Subcutaneous adipose tissue (tissue), 3 donors: Measurements from ENCODE around the genes CSK and ULK3.

- PRO-cap, result unidirectional peak, minus-strand start at chr15:74726444; unidirectional peak, minus-strand start at chr15:74726564
- RAMPAGE, long total RNA, 3 experiments, result no peak in any of the 3 experiments
Measured at GRCh38 chr15:74726290-74727218, 1.2 kb upstream of the CYP1A1 start.

GRCh38 chr15:74752425-74753440 lies 4.1 kb downstream of the CYP1A2 start:
- PRO-cap, result no peak
- RAMPAGE, long total RNA, 3 experiments, result no peak in any of the 3 experiments

DNA sequence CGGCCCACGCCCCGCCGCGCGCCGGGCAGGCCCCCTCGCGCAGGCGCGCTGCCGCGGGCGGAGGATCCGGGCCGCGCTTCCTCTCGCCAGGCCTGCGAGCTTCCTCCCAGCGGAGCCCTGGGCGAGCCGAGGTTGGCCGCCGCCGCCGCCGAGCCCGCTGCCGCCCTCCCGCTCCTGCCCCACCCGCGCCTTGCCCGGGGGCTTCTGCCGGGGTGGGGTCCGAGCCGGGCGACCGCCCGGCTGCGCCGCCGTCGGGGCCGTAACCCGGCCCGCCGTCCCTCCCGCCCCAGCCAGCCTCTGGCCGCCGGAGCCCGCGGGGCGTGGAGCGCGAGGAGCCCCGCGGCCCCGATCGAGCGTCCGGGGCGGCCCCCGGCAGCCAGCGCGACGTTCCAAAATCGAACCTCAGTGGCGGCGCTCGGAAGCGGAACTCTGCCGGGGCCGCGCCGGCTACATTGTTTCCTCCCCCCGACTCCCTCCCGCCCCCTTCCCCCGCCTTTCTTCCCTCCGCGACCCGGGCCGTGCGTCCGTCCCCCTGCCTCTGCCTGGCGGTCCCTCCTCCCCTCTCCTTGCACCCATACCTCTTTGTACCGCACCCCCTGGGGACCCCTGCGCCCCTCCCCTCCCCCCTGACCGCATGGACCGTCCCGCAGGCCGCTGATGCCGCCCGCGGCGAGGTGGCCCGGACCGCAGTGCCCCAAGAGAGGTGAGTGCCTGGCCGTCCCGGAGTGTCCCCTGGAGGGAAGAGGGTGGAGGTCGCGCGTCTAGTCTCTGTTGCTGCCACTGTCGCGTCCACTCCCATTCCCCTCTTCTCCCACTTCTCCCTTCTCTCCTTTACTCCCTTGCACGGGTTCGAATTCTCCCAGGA lies at the start of gene CSK:
Gene CSK (plus strand): TSS at position 63 of the 865 bp plus-strand sequence.
- PRO-cap, result unidirectional peak, plus-strand start at position 42 of the sequence; unidirectional peak, minus-strand start at position 431 of the sequence
- RAMPAGE, long total RNA, 3 experiments, result start-site peak on the plus strand in 2 of 3 experiments, centred at positions 73 to 530 of the sequence, 5 to 9 reads per replicate

GRCh38 chr15:74784474-74785267 lies 2.8 kb downstream of the CSK start:
- PRO-cap, result no peak
- RAMPAGE, long total RNA, 3 experiments, result no peak in any of the 3 experiments

- PRO-cap, result no peak
- RAMPAGE, long total RNA, 3 experiments, result no peak in any of the 3 experiments
Measured at GRCh38 chr15:74788262-74789267, 6.7 kb downstream of the CSK start.

DNA sequence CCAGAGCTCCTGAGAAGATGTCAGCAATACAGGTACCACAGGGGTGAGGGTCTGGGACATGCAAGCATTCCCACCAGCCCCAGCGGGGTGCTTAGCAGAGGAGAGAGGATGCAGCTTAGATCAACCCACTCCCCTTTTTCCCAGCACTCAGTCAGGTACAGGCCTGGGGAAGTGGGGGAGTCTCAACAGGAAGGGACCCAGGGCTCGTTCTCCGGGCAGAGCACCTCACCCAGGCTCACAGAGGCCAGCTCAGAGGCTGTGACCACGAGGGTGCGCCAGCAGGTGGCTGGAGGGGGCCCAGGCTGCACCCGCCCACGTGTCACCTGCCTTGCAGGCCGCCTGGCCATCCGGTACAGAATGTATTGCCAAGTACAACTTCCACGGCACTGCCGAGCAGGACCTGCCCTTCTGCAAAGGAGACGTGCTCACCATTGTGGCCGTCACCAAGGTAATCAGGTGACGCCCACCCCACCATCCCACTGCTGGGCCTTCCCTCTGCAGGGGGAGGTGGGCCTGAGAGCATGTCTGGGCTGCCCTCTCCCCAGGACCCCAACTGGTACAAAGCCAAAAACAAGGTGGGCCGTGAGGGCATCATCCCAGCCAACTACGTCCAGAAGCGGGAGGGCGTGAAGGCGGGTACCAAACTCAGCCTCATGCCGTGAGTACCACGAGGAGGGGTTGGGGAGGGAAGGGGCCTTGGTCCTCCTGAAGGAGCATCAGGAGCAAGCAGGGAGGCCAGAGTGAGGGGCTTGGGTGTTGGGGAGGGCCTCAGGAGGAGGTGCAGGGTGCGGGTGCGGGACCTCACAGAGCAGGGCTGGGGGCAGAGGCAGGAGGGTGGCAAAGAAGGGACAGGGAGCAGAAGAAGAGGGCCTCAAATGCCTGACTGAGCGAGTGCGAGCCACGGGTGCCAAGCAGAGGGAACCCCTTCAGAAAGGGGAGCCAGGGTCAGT lies 14.1 kb upstream of the LMAN1L start:
- PRO-cap, result no peak
- RAMPAGE, long total RNA, 3 experiments, result no peak in any of the 3 experiments

DNA sequence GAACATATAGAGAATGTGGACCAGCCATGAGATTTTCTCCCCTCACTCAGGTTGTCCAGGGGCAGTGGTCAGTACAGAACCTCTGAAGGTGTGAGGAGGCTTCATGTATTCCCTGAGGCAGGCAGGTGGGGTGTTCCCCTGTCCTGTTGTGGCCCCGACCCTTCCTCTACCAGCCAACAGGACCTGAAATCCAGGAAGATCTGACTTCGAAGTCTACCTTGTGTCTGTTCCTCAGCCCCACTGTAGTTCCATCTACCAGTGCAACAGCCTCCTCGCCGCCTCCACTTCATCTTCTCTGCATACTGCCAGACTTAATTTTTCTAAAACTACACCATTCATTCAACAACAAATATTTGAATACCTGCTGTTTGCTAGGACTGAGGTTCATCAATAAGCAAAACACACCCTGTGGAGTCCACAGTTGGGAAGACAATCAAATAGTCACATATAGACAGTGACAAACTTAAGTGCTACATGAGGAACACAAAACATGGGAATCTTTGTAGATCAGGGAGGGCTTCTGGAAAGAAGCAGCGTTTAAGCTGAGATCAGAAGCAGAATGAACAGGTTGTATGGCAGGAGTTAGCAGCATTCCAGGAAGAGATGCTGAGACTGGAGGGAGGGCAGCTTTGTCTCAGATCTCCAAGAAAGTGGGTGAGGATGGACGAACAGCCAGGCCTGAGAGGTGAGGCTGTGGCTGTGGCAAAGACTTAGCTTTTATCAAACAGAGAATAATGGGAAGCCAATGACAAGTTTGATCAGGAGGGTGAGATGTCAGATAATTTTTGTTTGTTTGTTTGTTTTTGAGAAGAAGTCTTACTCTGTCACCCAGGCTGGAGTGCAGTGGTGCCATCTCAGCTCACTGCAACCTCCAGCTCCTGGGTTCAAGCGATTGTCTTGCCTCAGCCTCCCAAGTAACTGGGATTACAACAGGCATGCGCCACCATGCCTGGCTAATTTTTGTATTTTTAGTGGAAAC lies 8.5 kb upstream of the LMAN1L start:
- PRO-cap, result no peak
- RAMPAGE, long total RNA, 3 experiments, result no peak in any of the 3 experiments

DNA sequence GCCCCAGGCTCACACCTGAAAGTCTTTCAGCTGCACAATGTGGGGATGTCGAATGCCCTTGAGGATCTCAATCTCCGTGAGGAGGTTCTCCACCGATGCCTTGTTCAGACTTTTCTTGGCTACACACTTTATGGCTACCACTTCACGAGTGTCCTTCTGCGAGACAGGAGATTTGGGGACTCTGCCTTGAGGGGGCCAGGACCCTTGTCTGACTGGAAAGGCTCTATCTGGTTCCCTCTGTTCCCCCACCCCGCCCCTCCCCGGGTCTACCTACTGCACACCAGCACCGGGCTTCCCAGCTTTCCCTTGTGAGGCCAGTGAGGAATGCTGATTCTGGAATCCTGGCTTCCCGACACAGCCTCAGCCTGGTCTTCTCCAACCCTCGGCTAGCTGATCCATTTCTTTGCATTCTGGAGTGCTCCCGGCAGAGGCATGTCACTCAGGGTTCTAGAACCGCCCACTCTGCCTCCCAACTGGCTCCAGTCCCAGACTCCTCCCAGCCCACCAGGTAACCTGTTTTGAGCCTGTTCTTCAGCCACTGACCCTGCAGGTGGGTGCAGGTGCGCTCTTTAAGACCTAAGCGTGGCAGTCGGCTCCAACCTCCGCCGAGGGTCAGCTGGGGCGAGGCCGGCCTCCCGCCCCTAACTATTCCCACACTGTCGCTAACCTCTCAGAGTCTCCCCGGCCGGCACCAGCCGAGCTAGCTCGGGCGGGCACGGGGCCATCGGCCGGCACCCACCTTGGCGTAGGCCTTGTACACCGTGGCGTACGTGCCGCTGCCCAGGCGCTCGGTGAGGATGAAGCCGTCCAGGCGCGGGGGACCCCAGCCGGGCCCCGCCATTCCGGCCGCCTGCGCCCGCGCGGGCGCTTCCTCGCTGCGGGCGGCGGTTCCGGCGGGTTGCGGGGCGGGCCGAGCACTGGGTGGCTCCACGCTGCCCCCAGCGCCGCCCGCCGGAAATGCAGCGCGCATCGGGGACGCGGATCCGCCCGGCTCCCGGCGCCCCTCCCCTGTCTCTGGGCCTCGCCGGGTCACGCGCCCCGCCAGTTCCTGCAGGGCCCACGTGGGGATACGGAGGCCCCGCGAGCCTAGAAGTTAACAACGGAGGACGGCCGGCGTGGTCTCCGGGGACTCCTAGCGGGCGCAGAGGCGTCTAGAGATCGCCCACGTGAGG lies at the start of gene ULK3:
Gene ULK3 (minus strand): TSS at position 892 of the 1,172 bp plus-strand sequence.
- PRO-cap, result bidirectional peak, plus-strand start at position 1,089 of the sequence, minus-strand start at position 874 of the sequence
- RAMPAGE, long total RNA, 3 experiments, result no peak in any of the 3 experiments

- PRO-cap, result no peak
- RAMPAGE, long total RNA, 3 experiments, result start-site peak on the plus strand in 1 of 3 experiments, at chr15:75067147-75067350 at its widest, 5 reads per replicate
Measured at GRCh38 chr15:75067160-75067476, 43.7 kb downstream of the PPCDC start.

DNA sequence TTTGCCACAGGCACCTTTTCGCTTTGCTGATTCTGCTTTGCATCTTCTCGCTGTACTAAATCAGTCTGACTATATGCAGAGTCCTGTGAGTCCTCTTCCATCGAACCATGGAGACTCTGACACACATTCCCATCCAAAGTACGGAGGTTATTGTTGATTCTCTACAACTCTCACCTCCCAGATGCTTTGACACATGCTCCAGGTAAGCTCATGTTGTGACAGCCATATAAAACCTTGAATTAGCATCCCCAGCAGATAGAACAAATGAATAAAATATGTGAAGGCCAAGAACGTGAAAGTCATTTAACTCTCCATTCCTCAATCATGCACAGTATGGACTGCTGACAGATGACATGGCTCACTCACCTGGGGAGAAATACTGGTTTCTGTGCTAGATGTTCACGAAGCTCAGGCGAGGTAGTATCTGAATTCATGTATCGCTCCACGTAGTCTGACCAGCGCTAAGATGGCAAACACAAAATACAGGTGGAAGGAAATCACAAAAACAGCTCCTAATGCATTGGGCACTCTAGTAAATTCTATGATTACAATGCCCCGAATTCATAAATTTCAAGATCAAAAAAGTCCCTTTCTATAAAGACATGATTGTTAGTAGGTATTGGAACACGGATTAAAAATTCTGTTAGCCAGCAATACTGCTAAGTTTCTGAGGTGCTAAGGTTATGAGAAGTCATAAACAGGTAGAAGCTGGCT lies 12.0 kb upstream of the MAN2C1 start:
- PRO-cap, result no peak
- RAMPAGE, long total RNA, 3 experiments, result no peak in any of the 3 experiments

GRCh38 chr15:75666511-75667708 lies 19.2 kb downstream of the SNX33 start:
- PRO-cap, result bidirectional peak, plus-strand start at chr15:75667018, minus-strand start at chr15:75666743
- RAMPAGE, long total RNA, 3 experiments, result no peak in any of the 3 experiments

DNA sequence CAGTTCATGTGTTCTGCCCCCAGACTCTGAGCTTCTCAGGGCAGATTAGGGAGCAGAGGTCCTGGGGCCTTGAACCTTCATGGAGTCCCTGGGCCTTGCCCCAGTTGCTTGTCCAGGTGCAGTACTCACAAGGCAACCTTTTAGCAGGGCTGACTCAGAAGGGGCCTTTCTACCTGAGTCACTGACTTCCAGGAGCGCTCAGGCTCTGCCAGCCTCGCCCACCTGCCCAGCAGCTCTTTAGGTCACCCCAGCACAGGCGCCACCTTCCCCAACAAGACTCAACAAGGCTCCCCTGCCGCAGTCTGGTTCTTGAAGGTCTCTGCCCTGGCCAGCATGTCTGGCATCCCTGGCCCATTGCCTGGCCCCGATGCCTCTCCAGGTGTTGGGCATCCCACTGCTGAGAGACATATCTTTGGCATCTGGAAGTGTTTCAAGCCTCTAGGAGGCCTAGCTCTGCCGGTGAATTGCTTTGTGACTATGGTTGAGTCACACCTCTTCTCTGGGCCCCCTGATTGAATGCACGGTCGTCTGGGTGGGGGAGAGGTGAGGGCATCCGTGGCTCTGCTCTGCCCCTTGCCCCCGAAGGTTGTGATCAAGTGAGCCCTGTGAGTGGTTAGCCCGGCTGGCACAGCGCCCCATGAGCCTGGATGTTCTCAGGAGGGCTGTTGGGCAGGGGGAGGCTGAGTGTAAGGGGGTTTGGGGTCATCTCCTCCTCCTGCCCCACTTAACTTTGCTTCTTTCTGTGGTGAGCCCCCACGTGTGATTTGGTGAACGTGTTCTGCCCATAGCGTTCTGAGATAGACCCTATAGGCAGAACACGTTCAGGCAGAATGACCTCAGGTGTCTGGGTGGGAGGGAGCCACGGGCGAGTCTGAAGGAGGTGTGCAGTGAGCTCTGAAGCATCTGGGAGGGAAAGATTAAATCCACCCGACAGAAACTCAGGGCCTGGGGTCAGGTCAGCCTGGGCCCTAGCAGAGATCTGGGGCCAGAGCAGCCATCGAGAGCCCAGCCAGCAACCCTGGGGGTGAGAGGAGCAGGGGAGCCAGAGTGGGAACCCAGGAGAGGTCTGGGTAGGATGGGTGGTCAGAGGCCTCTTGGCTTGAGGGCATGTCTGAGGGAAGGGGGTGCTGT lies 21.8 kb downstream of the SNX33 start:
- PRO-cap, result no peak
- RAMPAGE, long total RNA, 3 experiments, result no peak in any of the 3 experiments

- PRO-cap, result bidirectional peak, plus-strand start at chr15:75738833, minus-strand start at chr15:75738594
- RAMPAGE, long total RNA, 3 experiments, result no peak in any of the 3 experiments
Measured at GRCh38 chr15:75738414-75739504, 14.9 kb downstream of the ODF3L1 start.

DNA sequence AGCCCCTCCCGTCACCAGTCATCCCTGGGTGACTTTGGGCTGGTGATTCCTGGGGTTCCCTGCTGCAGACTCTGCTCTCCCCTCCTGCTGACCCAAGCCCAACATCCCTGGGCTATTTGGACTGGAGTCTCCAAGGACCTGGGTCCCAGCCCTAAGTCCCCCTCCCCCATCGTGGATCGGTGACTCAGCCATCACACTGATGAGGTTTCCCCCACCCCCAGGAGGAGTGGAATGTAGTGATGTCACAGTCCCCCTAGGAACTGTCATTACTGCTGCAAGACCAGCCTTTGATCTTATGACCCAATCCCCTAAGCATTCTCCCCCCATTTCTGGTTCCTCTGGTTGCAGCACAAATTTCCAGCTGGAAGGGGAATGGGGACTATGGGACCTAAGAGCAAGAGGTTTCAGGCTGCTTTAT lies 52.2 kb downstream of the ODF3L1 start:
- PRO-cap, result no peak
- RAMPAGE, long total RNA, 3 experiments, result no peak in any of the 3 experiments

DNA sequence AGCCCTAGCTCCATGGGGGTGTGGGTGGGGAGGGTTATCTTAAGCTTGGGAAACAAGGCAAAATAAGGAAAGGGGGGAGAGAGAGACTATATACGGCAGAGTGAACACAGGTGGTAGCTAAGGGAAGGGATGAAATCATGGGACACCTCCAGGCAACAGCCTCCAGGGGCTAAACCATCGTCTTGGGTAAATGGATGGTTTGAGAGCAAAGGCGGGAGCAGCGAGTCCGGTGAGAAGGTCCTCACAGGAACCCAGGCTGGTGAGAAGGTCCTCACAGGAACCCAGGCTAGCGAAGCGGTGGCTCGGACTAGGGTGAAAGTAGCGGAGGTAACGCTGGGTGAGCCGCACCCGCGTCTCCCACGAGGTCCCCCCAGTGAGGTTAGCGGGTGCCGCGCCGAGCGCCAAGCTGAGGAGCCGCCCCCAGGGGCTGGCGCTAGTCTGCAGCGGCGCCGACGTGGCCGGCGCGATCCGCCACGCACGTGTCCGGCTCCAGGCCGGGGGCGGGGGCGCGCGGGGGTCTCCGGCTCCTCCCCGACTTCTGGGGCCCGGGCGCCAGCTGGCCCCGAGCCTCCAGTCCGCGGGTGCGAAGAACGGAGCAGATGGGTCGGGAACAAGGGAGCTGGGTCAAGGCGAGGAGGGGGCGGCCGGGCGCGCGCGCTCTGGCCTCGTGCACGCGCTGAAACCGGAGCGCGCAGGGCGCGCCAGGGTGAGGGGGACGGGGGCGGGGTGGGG lies 441 bp upstream of the UBE2Q2 start:
- PRO-cap, result bidirectional peak, plus-strand start at position 573 of the sequence, minus-strand start at position 375 of the sequence
- RAMPAGE, long total RNA, 3 experiments, result no peak in any of the 3 experiments

DNA sequence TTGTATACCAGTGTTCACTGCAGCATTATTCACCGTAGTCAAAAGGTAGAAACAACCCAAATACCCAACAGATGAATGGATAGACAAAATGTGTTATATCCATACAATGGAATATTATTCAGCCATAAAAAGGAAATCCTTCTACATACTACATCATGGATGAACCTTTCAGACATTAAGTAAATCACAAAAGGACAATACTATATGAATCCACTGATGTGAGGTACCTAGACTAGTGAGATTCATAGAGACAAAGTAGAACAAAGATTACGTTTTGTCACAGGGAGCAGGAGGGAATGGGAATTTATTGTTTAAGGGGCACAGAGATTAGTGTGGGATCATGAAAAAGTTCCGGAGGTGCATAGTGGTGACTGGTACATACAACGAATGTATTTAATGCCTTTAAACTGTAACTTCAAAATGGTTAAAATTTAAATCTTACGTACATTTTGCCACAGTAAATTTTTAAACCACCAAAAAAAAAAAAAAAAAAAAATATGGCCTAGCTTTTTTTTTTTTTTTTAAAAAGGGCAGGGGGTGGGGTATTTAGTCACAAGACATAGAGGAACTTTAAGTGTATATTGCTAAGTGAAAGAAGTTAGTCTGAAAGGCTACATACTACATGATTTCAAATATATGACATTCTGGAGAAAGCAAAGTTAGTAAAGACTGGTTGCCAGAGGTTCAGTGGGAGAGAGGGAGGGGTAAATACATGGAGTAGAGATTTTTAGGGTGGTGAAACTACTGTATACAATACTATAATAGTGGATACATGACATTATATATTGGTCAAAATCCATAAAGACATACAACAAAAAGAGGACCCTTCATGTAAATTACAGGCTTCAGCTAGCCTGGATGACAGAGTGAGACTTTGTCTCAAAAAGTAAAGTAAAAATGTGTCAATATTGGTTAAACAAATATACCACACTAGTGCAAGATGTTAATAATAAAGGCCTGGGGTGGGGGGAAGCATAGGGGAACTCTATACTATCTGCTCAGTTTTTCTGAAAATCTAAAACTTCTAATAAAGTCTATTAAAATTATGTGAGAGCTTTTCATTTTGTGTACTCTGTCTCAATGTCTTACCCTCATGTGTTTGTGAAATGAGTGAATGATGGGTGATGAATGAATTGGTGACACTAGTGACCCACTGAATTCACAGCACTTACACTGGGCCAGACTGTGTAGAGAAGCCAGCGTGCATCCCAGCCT lies 38.2 kb downstream of the FBXO22 start:
- PRO-cap, result no peak
- RAMPAGE, long total RNA, 3 experiments, result no peak in any of the 3 experiments

GRCh38 chr15:76197485-76198278 lies 113.6 kb downstream of the ETFA start:
- PRO-cap, result no peak
- RAMPAGE, long total RNA, 3 experiments, result no peak in any of the 3 experiments

DNA sequence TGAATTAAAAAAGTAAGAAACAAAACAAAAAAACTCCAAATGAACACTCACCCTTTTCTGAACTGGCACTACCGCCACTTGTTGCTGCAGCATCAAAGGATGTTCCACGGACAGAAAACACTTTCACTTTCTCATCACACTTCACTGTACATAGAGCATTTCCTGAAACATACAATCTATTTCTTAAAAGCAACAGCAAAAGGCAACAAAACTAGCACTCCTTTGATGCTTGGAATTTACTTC lies 25.0 kb downstream of the ETFA start:
- PRO-cap, result no peak
- RAMPAGE, long total RNA, 3 experiments, result no peak in any of the 3 experiments

GRCh38 chr15:76424975-76425973 lies 88.7 kb downstream of the ISL2 start:
- PRO-cap, result no peak
- RAMPAGE, long total RNA, 3 experiments, result no peak in any of the 3 experiments

- PRO-cap, result no peak
- RAMPAGE, long total RNA, 3 experiments, result no peak in any of the 3 experiments
Measured at GRCh38 chr15:76774814-76775319, 130.3 kb downstream of the SCAPER start.